Myometrial cell (primary cell): Measurements from ENCODE around the gene MYH13.

DNA sequence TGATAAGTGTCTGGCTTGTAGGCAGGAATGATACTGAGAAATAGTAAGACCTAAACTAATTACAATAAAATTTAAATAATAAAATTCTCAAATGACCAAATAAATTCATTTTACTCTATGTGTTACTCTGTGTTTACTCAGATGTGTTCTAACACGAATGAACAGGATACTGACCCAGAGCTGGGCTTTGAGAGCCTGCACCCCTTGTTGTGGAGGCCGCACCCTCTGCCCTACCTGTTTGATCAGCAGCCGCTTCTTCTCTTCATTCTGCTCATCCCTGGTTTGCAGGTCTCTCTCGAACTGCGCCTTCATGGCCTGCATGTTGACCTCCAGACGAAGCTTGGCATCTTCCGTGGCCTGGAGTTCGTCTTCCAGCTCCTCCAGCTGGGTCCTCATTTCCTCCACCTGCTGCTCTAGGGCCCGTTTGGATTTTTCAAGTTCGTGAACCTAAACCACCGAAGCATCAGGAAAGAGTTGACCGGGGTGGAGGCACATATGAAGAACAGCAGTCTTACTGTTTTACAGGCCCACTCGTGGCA lies 54.5 kb downstream of the NDEL1 start:
- RAMPAGE, long total RNA, result no peak

GRCh38 chr17:8506208-8506648 lies 70.5 kb downstream of the NDEL1 start:
- RAMPAGE, long total RNA, result no peak

DNA sequence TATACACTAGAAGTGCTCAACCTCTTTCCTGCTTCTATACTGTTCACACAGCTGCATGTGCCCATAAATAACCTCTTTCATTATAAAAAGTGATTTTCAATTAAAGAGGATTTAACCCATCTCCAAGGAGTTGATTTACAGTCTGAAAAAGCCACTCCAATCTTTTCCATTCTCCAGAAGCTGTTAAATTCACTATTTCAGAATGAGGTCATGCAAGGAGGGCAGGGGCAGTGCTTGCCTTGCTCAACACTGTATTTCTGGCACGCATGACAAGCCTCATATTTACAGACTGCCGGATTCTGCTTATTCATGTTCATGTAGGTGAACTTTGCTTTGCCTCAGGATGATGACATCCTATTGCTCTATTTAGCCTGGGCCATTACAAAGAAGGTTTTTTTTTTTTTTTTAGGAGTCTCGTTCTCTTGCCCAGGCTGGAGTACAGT lies 87.4 kb downstream of the MYH10 start:
- RAMPAGE, long total RNA, result no peak

DNA sequence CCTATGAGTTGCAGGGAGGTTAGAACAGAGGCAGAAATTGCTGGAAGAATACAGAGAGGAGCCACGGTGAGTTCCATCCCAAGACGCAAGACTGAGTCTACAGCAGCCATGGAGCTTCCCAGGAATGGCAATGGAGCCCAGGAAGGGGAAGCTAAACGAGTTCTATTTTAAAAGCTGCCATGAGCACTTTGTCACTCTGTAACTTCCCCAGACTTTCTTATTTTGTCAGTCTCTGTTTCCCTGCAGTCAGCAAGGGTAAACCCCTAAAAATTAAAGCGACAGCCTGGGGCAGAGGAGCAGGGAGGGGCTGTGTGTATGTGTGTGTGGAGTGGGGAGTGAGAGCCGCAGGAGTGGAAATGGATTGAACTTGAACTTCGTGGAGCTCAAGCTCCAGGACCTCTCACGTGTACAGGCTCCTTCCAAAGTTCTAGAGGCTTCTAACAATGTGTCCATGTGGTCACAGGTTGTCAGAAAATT lies 42.4 kb upstream of the PIK3R6 start:
- RAMPAGE, long total RNA, result no peak

- RAMPAGE, long total RNA, result no peak
Observed at GRCh38 chr17:8923917-8924116, 41.7 kb downstream of the PIK3R5 start.

- RAMPAGE, long total RNA, result no peak
Observed at GRCh38 chr17:8939333-8940422, 25.8 kb downstream of the PIK3R5 start.

DNA sequence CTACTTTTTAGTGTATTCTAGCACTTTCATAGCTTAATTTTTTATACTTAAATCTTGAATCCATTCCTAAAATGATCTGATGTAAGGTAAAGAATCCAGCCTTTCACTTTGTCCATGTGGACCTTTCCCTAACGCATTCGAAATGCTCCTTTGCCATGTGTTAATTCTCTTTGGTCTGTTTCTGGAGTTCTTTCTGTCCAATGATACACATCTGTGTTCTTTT lies 74.0 kb downstream of the NTN1 start:
- RAMPAGE, long total RNA, result no peak

- RAMPAGE, long total RNA, result no peak
Observed at GRCh38 chr17:10019672-10020523, 114.8 kb upstream of the RCVRN start.

- RAMPAGE, long total RNA, result no peak
Observed at GRCh38 chr17:10022218-10022908, 117.3 kb upstream of the RCVRN start.

GRCh38 chr17:10151844-10152574 lies 46.4 kb downstream of the GAS7 start:
- RAMPAGE, long total RNA, result no peak

- RAMPAGE, long total RNA, result no peak
Observed at GRCh38 chr17:10166617-10166963, 31.8 kb downstream of the GAS7 start.

DNA sequence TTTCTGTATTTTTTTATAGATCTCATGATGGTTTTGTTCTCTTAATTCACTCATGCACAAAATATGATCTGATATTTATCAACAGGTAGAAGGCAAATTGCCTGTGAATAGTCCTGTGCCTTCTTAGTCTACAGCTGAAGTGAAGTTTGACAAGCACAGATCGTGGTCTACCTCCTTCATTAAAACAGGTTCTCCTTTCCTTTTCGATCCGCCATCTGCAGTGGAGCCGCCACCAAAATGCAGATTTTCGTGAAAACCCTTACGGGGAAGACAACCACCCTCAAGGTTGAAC lies 60.1 kb upstream of the GAS7 start:
- RAMPAGE, long total RNA, result no peak

GRCh38 chr17:10278066-10278590 lies 79.7 kb upstream of the GAS7 start:
- RAMPAGE, long total RNA, result no peak

GRCh38 chr17:10372815-10373398 lies at the start of gene MYH13:
Gene MYH13 (minus strand): TSS chr17:10373006.
- RAMPAGE, long total RNA, result no peak

DNA sequence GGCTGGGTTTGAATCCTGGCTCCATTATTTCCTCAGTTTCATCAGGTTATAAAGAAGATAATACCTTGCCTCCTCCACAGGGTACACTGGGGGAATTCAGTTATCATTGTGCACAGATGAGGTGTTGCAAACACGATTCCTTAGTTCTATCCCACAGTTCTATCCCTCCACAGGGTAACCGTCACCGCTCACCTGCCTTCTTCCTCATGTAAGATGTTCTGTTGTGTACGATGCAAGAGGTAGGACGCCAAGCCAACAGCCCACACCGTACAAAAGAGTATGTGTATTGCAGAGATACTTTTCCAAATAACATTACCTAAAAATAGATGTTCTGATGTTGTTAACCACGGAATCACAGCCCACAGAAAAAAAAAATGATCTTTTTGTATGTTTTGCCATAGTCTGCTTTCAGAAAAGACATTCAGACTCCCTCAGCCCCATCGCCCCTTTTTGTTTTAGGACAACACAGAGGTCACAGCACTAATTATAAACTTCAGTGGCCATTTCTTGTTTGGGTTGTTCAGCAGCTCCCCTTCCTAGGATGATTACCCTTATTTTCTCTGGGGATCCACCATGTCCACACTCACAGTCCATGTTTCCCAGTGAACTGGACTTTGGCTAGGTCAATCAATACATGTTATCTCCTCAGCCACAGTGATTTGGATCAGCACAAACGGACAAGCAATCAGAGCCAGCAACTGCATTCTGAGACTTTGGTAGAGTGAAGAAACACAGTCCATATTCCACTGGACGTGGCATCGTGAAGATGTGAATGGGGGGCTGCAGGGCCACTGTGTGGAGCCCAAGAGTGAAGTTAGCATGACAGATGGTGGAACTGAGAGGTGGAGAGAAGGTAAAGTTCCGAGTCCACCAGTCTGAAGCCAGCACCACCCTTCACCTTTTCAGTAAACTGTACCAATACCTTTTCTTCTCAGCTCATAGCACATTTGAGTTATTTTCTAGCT lies 4.7 kb downstream of the TMEM220 start:
- RAMPAGE, long total RNA, result no peak

GRCh38 chr17:10772600-10772799 lies 31.4 kb downstream of the TMEM238L start:
- RAMPAGE, long total RNA, result no peak

- RAMPAGE, long total RNA, result no peak
Observed at GRCh38 chr17:10790471-10791497, 13.1 kb downstream of the TMEM238L start.

- RAMPAGE, long total RNA, result no peak
Observed at GRCh38 chr17:10797607-10798712, 5.9 kb downstream of the TMEM238L start.

DNA sequence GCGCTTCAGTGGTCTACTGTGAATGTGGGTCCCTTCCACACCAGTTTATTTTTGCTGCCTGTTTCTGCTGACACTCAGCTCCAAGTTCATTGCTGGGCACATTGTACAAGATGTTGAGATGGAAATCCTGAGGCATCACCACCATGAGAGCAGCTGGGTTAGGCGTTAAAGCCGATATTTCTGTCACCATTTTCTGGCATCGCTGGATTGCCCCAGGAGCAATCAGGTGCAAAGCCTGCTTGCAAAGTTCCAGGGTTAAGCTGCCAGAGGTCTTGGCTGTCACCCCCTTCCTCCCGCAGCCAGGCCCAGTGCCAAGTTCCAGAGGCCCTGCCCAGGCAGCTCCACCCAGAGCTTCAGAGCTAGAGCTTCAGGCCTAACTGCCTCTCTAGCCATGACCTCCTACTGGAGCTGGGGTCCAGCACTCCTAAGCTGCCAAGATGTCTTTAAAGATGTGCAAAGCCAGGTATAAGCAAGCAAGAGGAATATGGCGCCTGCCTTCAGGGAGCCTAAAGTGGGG lies 8.7 kb upstream of the TMEM238L start:
- RAMPAGE, long total RNA, result no peak

DNA sequence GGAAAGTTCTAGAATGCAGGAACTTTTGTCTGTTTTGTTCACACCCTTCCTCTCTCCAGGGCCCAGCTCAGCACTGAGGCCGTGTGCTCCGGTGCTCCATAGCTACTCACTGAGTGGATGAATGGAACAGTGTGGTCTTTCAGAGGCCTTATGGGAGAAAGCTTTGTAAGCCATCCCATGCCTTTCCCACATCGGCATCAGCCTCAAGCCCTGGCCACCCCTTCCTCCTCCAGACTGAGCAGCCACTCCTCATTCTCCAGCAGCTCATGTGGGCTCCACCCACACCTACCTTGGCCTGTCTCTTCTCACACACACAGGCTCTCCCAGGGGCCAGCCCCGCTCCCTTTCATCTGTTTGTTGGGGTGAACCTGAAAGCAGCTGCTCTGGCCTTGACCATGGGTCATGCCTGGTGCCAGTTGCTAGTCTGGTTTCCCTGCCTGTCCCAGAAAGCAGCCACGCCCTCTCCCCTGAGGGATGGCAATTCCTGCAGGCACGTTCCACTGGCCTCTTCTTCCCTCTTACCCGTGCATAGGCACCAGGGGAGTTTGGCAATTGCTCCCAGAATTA lies 11.3 kb upstream of the TMEM238L start:
- RAMPAGE, long total RNA, result no peak